ENCODE data around the gene HPCA.

- PRO-cap, result no peak
These were observed 11.8 kb upstream of the HCRTR1 start for GRCh38 chr1:31605685-31606059.

- PRO-cap, result no peak
These were observed 24.0 kb upstream of the PEF1 start for GRCh38 chr1:31668649-31669059.

DNA sequence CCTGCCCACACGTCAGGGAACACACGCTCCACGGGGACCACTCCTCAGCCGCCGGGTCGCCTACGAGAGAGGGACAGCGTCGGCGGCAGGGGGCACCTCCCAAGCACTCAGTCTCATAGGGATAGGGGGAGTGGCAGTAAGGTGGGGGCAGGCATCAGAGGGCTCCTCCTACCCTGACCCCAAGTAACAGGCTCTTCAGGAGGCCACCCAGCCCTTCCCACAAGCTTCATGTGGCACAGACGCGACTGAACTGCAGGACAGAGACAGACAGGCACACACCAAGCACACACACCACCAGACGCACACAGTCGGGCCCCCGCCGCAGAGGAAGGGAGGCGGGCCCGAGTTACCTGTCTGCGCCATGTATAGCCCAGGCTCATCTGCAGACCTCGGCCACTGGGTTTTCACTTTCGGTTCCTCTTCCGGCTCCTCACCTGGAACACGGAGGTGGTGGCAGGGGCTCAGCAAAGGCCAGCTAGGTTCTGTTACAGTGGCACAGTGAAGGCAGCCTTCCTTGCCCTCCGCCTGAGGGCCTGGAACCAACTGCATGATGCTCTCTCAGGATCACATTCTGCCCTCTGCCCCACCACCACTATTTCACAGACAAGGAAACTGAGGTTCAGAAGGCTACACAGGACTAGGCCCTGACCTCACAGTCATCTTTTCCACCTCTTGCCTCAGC, 19.7 kb downstream of the ADGRB2 start:
- PRO-cap, result no peak

DNA sequence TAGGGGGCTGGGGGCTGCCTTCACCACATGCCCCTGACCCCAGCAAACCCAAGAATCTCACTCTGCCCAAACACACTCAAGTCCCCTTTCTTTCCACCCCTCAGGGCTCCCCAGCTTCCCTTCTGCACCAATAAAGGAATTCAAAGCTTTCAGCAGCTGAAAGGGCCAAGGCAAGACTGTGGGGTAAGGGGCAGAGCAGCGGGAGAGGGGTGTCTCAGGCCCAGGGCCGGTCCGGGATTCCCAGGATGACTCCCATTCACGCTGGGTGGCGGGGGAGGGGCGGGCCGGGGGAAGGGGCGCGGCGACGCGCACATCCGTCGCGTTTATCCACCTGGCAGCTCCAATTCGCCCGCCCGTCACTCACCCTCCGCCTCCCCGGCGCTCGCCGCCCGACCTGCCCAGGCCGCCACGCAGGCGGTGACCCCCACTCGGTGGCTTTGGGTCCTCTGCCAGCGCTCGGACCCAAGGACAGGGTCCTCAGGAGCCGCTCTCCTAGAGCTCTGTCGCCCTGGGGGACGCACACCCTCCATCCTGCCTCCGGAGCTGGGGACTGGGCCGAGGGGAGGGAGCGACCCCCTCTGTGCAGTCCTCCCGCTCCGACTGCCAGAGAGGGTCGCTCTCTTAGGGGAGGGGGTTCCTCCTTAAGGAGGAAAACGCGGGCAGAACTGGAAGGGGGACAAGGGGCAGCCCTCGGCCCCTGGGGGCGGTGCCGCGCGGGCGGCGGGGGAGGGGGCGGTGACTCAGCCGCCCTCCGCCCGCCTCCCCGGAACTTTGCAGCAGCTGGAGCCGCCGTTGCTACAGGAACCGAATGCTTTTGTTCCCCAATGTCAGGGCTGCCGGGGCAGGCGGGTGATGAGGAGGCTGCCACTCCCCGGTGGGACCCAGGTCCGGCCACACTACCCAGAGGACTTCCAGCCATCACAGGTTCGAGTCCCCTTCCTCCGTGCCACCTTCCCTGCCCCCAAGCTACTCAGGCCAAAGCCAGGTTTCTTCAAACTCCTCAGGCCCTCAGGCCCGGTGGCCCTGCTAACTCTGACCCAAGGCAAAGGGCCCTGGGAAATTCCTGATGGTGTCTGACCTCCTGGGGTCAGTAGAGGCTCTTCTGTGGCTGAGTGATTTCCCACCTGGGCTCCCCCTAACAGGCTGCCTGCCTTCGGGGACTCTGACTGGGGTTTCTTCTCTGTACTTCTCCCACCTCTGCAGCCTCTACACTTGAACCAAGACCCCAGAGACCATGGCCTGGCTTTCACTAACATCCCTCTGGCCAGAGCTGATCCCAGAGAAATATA, 3.4 kb downstream of the ADGRB2 start:
- PRO-cap, result bidirectional peak, plus-strand start at position 817 of the sequence, minus-strand start at position 667 of the sequence

DNA sequence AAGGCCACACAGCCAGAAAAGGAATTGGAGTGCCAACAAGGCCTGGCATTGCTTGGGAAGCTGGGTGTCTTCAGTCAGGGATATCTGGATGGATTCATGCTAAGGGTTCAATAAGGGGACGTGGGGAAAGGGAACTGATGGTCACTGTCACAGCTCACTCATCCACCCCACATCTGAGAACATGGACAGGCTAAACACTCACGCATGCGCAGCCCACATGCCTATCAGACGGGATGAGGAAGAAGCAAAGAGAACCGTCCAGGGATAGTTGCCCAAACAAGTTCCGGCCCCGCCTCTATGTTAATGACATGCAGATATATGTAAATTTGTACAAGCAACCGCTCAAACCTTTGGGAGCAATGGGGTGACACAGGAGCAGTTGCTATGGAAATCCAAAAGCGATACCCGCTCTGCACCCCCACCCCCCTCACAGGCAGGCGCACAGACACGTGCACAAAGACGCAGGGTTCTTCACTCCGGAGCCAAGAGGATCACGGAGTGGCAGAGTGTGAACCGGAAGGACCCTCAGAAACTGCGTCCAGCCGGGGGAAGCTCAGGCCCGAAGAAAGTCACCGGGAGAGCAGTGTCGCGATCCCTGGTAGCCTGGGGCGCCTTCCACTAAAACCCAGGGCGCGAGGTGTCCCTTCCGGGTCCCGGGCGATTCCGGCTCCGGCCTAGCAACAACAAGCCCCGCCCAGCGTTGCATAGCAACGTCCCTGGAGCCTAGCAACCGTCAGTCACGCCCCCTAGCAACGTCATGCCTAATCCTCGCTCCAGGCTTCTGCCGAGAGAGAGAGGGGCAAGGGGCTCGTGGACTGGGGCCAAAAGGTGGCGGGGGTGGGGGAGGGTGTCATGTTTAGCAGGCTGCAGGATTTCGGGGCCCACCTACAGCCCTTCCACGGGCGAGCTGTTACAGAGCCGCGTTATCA, 24.1 kb upstream of the ADGRB2 start:
- PRO-cap, result unidirectional peak, plus-strand start at position 227 of the sequence; unidirectional peak, plus-strand start at position 345 of the sequence; unidirectional peak, plus-strand start at position 430 of the sequence; bidirectional peak, plus-strand start at position 762 of the sequence, minus-strand start at position 620 of the sequence

DNA sequence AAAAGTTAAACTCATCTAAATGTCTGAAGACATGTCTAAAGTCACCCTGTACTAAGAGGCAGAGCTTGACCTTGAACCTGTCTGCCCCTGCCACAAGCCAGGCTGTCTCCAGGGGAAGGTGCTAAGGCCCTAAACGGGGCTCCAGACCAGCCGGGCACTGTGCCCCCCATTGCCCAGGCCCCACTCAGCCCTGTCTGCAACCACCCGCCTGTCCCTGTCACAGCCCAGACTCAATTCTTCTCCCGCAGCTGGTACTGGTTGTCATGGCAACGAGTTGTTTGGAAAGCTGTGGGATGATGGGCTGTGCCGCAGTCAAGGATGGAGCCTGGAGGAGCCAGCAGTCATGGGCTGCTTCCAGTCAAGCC, 4.3 kb downstream of the SPOCD1 start:
- PRO-cap, result unidirectional peak, plus-strand start at position 311 of the sequence

DNA sequence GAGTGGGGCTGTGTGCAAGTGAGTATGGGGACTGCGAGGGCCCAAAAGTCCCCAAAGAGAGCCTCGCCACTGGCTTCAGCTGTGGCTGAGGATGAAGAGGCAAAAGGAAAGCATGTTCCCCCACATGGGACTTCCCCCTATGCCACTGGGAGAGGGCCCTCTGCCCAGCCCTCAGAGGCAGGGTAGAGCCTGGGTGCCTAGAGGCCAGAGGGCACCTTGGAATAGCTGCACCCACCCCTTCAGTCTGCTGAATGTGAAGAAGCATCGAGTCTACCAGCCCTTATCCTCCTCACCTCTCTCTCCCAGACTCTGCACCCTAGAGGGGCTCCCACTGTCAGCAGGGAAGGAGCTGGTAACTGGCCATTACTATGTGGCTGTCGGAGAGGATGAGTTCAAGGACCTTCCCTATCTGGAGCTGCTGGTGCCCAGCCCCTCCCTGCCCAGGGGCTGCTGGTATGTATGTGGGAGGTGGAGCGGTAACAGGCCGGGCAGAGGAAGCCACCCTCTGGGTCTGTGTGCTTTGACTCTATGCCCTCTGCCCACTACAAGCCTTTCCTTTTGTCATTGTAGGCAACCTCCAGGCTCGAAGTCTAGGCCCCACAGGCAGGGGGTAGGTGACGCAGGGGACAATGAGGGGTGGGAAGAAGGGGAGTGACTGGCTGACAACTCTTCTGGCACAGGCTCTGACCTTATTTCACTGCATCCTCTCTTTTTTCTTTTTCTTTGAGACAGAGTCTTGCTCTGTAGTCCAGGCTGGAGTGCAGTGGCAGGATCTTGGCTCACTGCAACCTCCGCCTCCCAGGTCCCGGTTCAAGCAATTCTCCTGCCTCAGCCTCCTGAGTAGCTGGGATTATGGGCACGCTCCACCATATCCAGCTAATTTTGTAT, 3.5 kb downstream of the DCDC2B start:
- PRO-cap, result no peak

GRCh38 chr1:32321759-32322299, 14.2 kb downstream of the MARCKSL1 start:
- PRO-cap, result no peak

- PRO-cap, result no peak
These were observed 2.0 kb downstream of the MARCKSL1 start for GRCh38 chr1:32333697-32334749.

- PRO-cap, result unidirectional peak, plus-strand start at chr1:32335362
These were observed 926 bp downstream of the MARCKSL1 start for GRCh38 chr1:32334954-32335659.

DNA sequence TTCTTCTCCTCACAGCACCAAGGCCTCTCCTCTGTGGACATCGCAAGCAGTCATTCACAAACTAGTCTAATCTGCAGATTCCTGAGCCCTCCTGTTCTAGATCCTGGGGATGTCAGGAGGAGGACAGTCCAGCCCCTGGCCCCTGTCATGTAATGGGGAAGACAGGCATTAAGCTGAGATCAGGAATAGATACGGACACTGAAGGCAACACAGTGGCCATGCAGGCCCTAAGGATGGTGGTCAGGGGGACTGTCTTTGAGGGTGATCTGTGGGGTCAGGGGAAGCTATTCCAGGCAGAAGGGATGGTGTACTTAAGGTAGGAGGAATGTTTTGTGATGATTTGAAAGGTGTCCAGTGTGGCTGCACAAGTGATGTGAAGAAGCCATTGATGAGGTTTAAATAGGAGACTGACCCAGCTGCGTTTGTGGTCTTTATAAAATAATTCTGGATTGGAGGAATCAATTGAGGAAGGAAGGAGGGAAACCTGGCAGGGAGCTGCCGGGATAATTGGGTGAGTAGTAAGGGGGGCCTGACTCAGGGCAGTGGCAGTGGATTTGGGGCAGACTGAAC, 6.9 kb downstream of the FAM229A start:
- PRO-cap, result no peak

GRCh38 chr1:32371693-32372517, 9.6 kb downstream of the TSSK3 start:
- PRO-cap, result no peak

DNA sequence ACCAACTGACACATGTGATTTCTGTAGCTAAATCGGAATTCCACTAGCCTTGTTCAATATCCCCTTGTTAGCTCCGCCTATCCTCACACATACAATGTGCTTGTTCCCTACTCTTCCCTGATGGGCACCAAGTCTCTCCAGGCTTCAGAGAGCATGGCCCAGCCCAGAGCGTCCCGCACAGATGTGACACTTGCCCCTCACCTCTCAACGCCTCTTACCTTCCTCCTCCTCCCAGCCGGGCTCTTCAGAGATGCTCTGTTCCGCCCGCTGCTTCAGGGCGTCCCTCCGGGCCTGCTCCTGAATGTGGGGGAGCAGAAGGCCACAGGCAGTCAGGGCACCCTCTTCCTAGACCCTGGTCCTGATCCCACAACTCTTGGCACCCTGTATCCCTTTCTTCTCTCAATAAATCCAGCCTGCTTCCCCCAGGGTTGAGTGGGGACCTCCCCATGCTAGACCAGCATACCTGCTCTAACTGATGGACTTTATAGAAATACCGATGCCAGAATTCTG, 15.5 kb downstream of the TSSK3 start:
- PRO-cap, result no peak

DNA sequence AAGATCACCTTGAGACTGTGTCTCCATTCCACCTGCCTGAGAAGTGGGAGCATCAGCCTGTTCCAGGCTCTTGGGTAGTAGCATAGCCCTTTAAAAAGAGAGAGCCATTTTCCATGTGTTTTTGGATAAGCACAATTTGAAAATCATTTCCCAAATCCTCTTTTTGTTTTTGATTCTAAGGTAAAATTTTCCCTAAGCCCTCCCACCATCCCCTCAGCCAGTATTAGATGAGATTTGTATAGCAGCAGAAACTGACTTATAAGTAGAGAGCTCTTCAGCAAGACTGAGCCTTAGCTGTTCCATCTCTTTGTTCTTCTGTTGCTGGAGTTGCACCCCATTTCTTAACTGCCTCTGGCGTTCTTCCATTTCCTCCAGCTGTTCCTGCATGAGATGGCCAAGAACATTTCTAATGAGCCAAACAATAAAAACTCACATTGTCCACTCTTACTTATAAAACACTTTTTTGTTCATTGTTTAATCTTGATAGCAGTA, 18.5 kb downstream of the SYNC start:
- PRO-cap, result no peak

DNA sequence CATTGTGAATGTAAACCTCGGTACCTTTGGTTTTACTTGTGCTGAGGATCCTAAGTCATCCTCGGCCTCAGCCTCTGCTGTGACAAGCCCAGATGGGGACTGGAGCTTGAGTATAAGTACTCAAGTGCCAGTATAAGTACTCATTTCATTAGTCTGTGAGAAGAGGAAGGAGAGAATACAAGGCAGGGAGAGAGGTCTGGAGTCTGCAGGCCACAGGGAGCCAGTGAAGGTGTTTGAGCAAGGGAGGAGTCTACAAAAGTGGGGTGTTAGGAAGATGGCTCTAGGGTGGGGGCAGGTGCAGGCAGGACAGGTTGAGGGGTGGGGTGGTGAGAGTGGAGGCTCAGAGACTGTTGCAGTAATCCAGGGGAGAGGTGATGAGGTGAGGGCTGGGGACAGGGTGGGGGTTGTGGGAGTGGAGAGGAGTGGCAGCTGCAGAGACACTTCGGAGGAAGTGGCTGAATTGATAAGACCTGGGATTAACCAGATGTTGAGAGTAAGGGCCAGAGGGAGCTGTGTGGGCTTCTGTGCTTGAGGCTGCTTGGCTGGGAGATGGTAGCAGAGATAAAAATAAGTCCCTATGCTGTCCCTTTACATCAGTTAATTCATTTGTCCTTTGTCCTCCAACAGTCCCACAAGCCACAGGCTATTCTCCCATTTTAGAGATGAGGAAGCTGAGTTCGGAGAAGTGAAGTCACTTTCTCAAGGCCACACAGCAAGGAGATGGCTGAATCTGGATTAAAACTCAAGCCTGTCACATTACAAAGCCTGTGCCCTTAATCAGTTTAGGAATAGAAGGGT, 15.6 kb downstream of the KIAA1522 start:
- PRO-cap, result no peak

GRCh38 chr1:32881894-32882772, 4.2 kb upstream of the HPCA start:
- PRO-cap, result no peak

DNA sequence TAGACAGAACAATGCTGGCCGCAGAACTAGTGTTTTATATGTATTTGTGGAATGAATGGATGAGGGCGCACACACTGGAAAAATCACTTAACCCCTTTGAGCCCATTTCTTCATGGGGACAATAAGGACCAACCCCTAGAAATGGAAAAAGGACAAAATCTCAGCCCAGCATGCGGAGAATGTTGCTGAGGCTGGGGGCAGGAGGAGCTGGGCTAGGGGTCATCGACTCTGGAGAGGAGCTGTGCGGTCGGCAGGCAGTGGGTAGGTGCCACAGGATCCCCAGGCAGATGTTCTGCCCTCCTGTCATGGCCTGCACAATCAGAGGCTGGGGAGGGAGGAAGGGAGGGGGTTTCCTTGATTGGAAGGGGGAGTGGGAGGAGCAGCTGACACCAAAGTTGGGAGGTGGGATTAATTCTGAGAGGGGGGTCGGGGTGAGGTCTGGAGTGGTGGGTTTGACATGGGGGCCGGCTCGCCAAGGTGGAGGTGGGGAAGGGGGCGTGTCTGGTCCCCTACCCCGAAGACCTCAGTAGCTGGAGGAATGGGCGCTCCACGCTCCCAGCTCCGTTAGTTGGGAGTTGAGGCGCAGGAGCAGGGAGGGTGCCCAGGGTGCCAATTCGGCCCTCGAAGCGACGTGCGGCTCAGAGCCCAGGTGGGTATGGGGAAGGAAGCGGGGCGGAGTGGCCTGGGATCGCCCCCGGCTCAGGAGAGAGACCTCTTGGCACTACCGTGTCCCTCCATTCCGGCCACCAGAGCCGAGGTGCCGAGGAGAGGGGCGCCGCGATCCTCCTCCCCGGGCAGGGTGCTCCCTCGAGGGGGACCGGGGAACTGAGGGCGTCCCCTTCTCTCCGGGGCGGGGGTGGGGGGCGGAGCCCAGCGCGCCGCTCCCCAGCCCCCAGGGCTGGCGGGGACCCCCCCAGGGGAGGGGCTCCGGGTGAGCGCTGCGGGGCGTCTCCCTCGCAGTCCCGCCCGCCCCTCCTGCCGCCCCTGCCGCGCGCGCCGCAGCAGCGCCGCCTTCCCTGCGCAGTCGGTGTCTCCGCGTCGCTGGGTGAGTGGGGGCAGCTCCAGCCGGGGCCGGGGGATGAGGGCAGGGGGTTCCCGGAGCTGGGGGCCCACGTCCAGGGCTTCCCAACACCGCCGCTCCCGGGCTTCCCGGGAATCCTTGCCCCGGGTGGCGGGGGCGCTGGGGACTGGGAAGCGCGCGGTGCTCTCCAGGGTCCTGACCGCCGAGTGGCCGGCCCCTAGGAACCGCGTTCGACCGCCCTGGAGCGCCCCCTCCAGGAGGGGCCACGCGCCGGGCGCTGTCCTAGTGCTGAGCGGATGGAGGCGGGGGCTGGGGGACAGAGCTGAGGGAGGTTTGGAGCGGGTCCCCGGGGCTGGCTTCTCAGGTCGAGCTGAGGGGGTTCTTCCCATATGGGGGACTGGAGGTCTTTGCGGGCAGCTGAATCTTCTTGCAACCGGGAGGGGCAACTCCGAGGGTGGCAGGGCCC, at the start of gene HPCA:
HPCA (plus strand) TSS at position 1,021 of the 1,487 bp plus-strand sequence.
- PRO-cap, result no peak

- PRO-cap, result no peak
These were observed 3.2 kb upstream of the TMEM54 start for GRCh38 chr1:32904198-32904883.

- PRO-cap, result no peak
These were observed 24.6 kb upstream of the TMEM54 start for GRCh38 chr1:32925796-32926142.

- PRO-cap, result no peak
These were observed 31.5 kb upstream of the TMEM54 start for GRCh38 chr1:32932591-32933123.

Data from osteocyte (in vitro differentiated cells).